Ascending aorta (tissue), 1 donor: ENCODE results near the genes TSPAN18 and PRDM11.

- PRO-cap, result no peak
These were observed 50.9 kb downstream of the C11orf96 start for GRCh38 chr11:43993259-43993728.

- PRO-cap, result no peak
These were observed 11.0 kb upstream of the ACCSL start for GRCh38 chr11:44036827-44037051.

- PRO-cap, result no peak
These were observed 754 bp downstream of the ACCS start for GRCh38 chr11:44066721-44067326.

- PRO-cap, result no peak
These were observed 71.4 kb downstream of the ALX4 start for GRCh38 chr11:44238469-44238969.

DNA sequence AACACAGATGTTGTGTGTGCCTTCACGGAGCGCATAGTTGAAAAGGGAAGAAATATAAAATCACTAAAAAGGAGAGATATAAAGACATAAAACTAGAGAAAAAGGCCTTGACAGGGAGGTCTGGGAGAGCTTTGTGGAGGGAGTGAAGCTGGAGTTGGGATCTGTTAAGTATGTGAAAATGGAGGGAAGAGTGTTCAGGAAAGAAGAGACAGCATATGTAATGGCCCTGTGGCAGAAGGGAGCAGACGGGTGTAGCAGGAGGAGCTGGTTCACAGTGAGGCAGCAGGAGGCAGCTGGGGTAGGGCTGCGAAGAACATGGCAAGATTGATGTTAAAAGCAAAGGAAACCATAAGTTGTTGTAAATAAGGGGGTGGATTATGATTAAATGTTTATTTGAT, 42.2 kb upstream of the ALX4 start:
- PRO-cap, result no peak

DNA sequence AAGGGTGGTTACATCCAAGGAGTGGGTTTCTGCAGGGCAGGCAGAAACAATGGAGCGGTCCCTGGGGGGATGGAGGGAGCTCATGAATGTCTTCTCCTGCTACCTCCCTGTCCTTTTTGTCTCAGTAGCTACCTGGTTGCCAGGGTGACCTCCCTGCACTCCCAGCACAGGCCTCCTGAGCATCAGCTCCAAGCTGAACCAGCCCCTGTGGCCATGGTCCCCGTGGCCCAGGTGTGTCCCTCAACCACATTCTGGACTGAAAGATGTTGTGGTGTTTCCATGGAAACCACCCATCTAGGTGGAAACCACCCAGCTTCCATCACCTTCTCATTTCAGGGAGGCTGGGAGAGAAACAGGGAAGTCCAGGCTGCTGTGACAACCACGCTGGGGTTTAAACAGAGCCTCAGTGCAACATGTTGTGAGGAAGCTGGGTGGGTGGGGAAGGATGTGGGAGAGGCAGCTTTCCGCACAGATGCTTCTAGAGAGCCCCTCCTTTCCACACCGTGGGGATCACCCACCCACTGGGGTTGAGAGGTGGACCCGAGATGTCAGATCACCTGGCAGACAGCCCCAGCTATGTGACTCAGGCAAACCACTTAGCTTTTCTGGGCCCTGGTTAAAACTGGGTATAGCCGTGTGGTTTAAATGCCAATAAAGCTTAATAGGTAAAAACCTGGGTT, 46.2 kb downstream of the CD82 start:
- PRO-cap, result no peak

- PRO-cap, result no peak
These were observed 58.4 kb downstream of the CD82 start for GRCh38 chr11:44623653-44624496.

DNA sequence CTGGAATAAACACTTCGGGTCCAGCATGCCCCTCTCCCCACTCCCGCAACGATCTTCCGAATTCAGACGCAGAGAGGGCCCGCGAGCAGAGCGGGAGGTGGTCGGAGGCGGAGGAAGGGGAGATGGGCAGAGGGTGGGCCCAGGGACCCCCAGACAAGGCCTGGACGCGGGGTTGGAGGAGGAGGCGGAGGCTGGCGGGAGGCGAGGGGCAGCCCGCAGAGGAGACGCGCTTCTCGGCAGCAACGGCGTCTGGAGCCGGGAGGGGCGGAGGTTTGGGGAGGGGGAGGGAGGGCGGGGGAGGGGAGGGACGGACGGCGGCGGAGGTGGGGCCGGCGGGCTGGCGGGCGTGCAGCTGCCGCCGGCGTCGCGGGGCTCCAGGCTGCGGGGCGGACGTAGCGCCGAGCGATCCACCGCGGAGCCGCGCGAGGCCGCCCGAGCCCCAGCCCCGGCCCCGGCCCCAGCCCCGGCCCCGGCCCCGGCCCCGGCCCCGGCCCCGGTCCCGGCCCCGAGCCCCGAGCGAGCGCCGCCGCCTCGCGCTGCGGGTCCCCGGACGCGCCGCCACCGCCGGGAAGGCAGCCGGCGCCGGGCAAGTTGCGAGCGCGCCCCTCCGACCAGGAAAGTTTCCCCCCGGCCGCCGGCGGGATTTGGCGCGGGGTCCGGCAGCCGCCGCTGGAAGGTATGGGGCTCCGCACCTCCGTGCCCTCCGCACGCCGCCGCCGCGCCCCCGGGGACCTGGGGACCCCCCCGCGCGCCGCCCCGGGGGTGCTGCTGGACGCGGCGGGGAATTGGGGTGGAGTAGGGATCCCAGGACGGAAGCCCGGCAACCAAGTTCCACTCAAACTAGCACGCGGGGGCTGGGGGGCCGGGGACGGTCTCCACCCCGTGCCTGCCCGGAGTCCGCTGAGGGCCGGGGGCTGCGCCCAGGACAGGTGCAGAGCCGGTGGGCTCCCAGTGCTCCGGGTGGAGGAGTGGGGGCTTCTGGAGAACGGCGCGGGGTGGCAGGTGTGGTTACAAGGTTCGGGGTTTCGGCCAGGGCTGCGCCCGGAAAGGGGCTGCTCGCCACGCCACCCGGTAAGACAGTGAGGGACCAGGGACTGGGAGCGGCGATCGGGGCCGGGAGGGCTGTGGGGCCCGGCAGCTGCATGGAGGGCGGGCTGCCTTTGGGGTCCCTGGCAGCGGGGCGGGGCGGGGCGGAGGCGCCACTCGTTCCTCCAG, at the start of gene TSPAN18:
TSPAN18 (plus strand) TSS at position 351 of the 1,215 bp plus-strand sequence.
- PRO-cap, result no peak

GRCh38 chr11:44760832-44761407, 34.2 kb downstream of the TSPAN18 start:
- PRO-cap, result no peak

DNA sequence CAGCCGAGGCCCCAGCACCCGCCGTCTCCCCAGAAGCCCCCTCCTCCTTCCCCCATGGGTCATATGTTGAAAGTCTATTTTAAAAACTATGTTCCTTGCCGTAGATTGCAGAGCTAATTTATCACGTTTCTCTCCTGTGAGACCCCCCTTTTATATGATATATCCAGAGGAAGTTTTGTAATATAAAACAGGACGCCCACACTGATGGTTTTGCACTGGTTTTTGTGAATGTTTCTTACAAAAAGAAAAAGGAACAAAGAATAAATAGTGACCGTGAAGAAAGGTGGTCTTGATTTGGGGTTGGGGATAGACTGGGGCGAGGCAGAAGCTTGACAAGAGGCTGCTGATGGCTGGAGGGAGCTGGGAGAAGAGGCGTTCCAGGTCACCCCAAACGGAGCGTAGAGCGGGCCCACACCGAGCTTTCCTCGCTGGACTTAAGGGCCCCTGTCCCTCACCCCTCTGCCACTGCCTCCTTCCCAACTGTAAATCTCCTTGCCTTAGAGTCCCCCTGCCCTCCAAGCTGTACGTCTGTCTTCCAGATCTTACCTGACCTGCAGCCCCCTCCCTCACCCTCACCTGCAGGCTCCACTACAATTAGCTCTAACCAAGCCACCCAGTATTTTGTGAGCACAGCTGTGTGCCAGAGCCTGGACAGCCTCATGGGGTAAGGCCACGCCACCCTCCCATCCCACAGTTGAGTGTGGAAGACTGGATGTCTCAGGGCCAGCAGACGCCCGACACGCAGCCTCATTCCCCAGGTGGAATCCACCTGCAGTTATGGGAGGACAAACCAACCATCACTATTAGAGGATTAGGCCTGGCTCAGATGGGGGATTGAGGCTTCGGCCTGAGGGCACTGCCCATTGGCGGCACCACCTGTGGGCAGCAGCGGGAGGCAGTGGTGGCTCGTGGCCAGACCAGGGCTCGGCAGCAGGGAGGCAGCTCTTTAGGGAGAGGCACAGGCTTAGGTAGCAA, 18.2 kb downstream of the TP53I11 start:
- PRO-cap, result no peak

DNA sequence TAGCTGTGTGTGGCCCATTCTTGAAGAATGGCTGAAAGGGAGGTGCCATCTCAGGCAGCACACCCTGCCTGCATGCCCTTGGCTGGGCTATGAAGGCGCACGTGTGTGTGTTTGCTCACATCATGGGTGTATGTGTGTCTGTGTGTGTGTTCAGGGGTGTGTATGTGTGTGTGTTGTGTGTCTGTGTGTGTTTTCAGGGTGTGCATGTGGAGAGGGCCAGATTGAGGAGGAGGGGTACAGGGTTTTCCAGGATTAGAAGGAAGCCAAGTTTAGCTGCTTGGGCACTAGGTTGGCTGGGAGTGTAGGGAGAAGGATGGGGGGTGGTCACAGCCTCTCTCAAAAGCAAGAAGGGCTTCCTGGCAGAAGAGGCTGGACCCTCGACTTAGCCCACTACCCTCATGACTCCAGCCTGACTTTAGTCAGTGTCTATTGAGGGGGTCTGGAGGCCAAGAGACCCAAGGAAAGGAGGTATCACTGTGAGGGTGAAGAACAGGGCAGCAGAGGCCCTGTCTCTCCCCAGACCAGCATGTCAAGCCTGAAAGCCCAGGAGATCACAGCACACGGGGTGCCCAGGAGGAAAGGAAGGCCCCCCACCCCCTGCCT, 16.4 kb downstream of the TP53I11 start:
- PRO-cap, result no peak

DNA sequence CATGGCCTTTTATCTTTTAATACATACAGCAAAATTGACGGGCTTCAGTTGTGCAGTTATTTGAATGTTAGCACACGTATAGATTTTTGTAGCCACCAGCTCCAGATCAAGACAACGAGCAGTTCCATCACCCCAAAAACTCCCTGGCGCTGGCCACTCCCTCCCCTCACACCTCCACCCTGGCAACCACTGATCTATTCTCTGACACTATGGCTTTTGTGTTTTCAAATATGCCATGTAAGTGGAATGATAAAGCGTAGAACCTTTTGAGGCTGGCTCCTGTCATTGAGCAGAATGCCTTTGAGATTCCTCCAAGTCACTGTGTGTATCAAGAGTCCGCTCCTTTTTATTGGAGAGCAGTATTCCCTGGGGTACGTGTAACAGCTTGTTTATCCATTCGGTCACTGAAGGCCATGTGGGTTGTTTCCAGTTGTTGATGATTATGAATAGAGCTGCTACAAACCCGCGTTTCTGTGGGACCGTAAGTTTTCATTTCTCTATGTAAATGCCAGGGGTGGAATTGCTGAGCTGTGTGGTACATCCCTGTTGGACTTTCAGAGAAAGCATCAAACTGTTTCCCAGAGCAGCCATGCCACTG, 10.3 kb downstream of the TP53I11 start:
- PRO-cap, result no peak

DNA sequence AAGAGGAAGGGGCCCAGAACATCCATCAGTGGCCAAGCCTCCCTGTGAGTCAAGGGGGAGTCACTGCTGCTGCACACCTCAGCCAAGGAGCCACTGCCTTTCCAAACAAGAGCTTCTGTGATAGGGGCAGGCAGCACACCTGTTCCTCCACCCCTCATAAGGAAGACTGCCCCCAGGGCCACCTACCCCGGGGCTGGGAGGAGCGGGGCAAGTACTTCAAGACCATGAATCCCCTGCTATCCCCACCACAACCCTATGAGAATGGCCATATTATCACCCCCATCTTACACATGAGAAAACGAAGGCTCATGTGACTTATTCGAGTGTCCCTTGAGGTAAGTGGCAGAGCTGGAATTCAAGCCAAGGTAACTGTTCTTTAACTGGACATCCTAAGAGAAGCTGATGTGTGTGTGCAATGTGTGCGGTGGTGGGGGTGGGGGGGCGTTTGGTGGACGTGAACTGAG, 5.6 kb downstream of the TP53I11 start:
- PRO-cap, result no peak

DNA sequence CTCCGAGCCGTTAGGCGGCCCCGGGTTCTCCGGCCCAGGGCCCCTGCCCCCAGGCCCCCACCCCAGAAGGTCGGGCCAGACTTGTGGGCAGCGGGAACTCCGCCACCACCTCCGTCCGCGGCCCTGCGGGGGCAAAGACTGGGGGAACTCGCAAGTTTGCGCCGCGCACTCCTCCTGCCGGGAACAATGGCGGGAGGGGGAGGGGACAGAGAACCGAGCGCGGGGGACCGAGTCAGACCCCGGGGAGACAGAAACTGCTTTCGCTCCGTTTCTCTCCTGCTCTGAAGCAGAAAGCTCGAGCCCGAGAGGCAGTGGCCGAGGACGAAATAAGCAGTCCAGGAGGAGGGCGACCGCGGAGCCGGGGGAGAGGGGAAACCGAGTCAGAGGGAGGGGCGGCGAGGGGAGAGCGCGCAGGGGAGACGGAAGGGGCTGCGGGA, 644 bp downstream of the TP53I11 start:
- PRO-cap, result no peak

DNA sequence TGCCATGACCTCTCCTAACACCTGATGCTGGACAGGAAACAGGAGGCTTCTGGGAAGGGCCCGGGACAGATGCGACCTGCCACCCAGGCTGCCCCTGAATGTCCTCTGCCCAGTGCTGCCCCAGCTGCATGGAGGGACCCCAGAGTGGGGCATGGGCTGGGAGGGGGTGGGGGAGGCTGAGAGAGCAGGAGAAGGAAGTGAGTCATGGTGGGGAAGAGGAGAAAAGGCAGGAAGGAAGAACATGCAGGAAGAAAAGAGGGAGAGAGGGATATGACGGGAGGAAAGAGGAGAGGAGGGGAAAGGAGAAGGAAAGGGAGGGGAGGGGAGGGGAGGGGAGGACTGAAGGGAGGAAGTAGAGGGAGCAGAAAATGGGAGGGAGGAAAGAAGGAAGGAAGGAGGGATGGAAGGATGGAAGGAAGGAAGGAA, 52.1 kb upstream of the PRDM11 start:
- PRO-cap, result no peak

- PRO-cap, result no peak
These were observed 18.3 kb upstream of the PRDM11 start for GRCh38 chr11:45128163-45128609.

- PRO-cap, result no peak
These were observed 944 bp upstream of the PRDM11 start for GRCh38 chr11:45145394-45145996.

GRCh38 chr11:45146361-45147433, at the start of gene PRDM11:
Gene PRDM11 (plus strand): TSS chr11:45146639.
- PRO-cap, result unidirectional peak, plus-strand start at chr11:45146669; unidirectional peak, minus-strand start at chr11:45146884; bidirectional peak, plus-strand start at chr11:45147343, minus-strand start at chr11:45147166

DNA sequence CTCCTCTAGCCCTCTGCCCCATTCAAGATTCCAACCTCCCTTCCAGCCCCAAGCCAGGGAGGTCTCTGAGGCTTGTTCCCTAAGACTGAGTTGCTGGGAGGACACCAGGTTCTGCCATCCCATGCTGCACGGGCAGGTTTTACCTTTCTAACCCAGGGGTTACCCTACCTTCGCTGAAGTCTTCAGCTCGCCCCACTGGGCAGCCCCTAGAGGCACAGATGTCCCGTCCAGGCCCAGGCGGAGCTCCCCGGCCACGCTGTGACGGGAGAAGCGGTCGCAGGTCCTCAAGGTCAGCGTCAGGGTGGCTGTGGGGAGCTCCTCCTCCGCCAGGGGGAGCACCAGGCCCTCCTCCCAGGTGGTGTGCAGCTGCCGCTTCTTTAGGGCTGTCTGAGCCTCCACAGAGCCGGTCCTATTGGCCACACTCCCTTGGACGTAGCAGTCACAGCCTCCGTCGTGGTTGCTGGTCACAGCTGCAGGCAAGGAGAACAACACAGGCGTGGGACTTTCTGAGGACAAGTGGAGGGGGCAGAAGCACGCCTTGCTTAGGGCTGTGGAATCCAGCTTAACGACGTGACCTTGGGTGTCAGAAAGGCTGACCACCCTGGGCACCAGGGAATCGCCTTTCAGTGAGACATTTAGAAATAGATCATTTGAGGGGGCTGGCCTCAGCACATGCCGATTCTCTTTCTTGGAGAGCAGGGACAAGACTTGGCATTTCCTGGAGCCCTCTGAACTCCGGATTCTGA, 33.7 kb downstream of the SYT13 start:
- PRO-cap, result no peak

DNA sequence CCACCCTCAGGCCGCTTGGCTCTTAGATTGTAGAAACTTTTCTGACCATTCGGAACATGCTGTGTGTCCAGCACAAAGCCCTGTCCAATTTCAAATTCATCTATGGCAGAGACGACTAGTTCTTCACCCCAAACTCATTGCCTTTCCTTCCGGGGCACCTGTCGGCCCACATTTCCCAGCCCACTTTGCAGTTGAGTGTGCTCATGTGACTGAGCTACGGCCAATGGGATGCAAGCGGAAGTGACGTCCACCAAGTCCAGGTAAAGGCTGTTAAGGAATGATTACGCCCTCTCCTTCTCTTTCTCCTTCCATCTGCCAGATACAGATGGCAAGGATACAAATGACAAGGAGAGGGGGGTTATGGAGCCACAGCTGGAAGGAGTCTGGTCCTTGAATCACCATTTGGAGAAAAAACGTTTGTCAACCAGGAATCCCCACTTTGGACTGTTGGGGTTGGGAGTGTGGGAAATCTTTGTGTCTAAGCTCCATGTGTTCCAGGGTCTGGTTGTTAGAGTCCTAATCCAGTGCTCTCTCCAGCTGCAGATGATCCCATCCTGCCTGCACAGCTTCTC, 32.4 kb downstream of the SYT13 start:
- PRO-cap, result no peak